PC-3 (cell line): ENCODE measurements around a stretch of chrX.

DNA sequence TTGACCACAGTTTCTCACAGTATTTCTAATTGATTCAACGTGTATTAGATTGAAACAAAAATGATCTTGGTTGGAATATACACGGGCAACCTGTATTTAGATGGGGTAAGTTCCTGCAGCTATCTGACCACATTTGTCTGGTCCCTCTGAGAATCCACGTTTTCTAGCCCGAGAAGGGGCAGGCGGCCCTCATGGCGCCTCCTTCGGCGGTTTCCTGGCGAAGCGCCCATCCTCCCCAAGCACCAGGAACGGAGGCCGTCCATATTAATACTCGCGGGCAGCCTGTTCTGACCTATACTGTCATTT is 77.0 kb upstream of the BCOR start:
- RAMPAGE, long total RNA, result no peak

DNA sequence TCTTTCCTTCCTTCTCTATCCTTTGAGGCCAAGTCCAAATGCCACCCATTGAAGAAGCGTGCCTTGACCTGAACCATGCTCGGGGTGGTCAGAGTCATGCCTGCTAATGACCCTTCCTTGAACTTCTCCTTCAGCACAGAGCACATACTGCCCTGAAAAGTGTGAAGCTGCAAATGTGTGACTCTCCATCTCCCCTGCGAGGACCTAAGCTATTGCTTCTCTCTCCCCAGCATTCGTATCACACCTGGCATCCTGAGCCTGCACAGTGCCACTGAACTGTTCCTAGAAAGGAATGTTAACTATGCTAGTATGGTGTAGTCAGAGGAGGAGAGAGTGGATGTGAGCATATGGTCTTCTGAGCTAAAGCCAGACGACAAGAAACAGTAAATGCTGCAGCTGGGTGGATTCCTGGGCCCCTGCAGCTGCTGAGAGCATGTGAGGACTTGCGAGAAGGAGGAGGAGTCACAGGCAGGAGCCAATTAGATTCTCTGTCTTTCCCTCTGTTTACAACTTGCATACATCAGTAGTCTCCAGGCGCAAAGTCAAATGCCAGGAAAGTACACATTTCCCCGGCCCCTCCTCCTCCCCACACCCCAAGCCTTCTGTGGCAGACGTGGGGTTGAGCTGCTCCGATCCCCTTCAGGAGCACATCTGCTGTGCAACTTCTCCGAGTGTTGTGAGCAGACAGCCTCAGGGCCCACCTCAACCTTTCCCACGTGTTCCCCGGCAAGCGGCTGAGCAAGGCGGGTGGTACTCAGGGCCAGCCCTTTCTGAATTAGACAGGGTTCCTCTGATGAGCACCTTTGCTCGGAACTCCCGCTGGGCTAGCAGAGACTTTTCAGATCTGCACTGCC is 108.8 kb upstream of the ATP6AP2 start:
- RAMPAGE, long total RNA, result no peak

GRCh38 chrX:40580338-40580836 is 383 bp upstream of the ATP6AP2 start:
- RAMPAGE, long total RNA, result no peak

GRCh38 chrX:40636337-40637310 is 10.7 kb downstream of the CXorf38 start:
- RAMPAGE, long total RNA, result no peak

GRCh38 chrX:41001943-41002469 is 83.2 kb upstream of the USP9X start:
- RAMPAGE, long total RNA, result no peak

GRCh38 chrX:41085968-41087096 is 1.1 kb downstream of the USP9X start:
- RAMPAGE, long total RNA, result no peak

DNA sequence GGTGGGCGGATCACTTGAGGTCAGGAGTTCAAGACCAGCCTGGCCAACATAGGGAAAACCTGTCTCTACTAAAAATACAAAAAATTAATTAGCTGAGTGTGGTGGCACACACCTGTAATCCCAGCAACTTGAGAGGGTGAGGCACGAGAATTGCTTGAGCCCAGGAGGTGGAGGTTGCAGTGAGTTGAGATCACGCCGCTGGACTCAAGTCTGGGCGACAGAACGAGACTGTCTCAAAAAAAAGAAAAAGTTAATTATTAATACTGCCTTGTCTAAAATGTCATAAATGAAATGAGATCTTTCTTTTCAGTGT is 17.1 kb downstream of the USP9X start:
- RAMPAGE, long total RNA, result no peak

GRCh38 chrX:41144140-41144983 is 59.1 kb downstream of the USP9X start:
- RAMPAGE, long total RNA, result no peak

DNA sequence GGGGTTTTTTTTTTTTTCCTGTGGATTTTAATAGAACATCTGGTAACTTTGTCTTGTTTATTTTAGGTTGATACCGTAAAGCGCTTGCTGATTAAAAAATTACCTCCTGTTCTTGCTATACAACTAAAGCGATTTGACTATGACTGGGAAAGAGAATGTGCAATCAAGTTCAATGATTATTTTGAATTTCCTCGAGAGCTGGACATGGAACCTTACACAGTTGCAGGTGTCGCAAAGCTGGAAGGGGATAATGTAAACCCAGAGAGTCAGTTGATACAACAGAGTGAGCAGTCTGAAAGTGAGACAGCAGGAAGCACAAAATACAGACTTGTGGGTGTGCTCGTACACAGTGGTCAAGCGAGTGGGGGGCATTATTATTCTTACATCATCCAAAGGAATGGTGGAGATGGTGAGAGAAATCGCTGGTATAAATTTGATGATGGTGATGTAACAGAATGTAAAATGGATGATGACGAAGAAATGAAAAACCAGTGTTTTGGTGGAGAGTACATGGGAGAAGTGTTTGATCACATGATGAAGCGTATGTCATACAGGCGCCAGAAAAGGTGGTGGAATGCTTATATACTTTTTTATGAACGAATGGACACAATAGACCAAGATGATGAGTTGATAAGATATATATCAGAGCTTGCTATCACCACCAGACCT is 118.0 kb upstream of the DDX3X start:
- RAMPAGE, long total RNA, result no peak

DNA sequence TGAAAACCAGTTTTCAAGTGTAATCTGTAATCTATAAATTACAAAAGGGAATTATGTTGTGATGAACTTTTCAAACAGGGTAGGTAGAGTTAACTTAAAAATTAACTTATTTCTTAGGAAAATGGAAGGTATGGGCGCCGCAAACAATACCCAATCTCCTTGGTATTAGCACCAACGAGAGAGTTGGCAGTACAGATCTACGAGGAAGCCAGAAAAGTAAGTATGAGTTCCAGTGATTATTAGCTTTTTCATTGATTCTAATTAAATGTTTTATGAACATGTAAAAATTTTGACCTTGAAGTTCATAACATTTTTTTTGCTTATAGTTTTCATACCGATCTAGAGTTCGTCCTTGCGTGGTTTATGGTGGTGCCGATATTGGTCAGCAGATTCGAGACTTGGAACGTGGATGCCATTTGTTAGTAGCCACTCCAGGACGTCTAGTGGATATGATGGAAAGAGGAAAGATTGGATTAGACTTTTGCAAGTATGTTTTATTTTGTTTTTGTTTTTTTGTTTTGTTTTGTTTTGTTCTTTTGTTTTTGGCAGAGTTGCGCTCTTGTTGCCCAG is 10.0 kb downstream of the DDX3X start:
- RAMPAGE, long total RNA, result no peak

GRCh38 chrX:41475635-41476454 is 28.7 kb downstream of the NYX start:
- RAMPAGE, long total RNA, result no peak

GRCh38 chrX:41520234-41520795 is 73.2 kb downstream of the NYX start:
- RAMPAGE, long total RNA, result no peak

GRCh38 chrX:41665129-41665643 is 23.6 kb upstream of the GPR34 start:
- RAMPAGE, long total RNA, result no peak

GRCh38 chrX:41665644-41666095 is 23.1 kb upstream of the GPR34 start:
- RAMPAGE, long total RNA, result no peak

GRCh38 chrX:42943383-42944133 is 165.6 kb upstream of the PPP1R2C start:
- RAMPAGE, long total RNA, result no peak

- RAMPAGE, long total RNA, result no peak
Measured at GRCh38 chrX:43311523-43312055, 344.5 kb upstream of the MAOA start.

DNA sequence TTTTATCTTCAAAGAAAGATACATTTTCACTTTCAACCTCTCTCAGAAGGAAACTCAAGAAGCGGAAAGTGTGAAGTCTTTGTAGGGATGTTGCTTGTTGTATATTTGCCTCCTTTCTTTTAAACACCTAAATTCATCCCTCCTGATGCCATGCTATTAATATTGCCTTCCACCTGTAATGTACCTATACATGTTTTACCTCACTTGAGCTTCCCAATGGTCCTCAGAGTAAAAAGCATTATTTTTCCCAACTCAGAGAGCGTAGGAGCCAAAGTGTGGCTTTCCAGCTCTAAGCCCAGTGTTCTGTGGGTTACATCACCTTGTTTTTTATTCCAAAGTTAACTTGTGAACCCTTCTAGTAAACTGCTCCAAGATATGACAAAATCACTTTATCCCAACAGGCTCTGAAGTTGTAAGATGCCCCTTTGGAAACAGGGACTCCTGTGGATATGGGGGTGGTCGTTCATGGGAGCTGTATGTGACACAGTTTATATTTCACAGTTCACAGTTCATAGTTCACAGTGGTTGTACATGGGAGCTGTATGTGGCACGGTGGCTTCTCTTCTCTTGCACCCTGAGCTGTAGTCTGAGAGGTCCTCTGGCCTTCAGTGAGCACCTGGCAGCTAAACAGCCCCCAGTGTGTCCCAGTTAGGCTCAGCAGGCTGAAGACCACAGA is 44.0 kb downstream of the MAOA start:
- RAMPAGE, long total RNA, result no peak

DNA sequence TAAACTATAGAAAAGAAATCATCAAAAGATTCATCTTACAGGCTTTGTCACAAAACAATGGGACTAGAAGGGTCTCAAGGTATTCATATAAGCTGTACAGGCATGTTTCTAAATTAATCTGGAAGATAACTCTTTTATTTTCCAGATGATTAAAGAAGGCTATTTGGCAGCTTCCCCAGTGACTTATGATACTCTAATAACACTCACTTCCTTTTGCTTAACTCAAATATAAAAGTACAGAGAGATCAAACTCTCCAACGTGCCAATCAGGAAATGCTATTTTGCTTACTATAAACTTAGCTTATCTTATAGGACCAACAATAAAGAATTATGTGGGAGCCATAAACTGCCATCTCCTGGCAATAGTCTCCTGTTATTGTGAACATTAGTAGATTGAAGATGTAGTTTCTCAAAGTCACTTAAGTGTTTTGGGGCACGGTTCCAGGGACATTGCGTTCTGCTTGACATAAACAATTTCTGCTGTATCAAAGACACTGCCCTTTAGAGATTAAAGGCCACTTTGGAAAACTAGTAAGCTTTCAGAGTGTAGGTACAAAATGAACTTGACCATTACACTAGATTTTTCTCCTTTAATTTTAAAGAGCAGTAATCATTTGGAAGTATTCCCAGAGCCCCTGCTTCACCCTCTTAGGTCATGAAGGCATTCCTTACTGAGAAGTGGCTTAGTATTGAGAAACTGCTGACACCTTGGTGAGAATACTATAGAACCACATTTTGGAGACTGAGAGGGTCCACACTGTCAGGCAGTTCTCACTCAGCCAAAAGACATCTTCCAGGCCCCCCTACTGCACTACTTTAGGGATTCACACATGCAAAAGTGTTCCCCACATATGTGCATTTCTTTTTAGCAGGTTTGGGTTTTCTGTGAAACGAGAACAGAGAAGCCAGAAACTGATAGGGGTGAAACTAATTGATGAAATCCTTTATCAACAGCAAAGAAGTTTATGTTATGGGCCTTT is 51.9 kb downstream of the MAOA start:
- RAMPAGE, long total RNA, result no peak

DNA sequence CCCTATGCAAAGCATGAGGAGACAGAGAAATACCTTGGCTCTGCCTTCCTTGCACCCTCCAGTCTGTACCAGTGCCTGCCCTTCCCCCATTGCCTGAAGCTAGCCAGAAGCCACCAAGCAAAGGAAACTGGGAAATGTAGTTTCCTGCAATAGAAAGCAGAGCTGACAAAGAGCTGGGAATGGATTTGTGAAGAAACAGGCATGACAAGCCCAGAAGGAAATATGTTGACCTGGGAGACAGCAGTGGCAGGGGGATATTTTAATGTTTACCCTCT is 108.8 kb upstream of the FUNDC1 start:
- RAMPAGE, long total RNA, result no peak

- RAMPAGE, long total RNA, result no peak
Measured at GRCh38 chrX:44872042-44873111, 611 bp upstream of the KDM6A start.